K562 (cell line): ENCODE measurements around a stretch of chr2.

GRCh38 chr2:126586306-126586814 is 69.6 kb upstream of the GYPC start:
- RAMPAGE, long total RNA, result no peak
- RRBS, result no CpG with 5 or more reads among the region's 9 CpGs
PRO-cap:
- standard, result no peak
- CoPRO, capped RNA only, 2 experiments, result no peak in any of the 2 experiments
- CoPRO, capped and uncapped RNA, 2 experiments, result no peak in any of the 2 experiments
- CoPRO, uncapped RNA only, 2 experiments, result no peak in any of the 2 experiments
CAGE:
- cytosol, long polyA plus RNA, result no peak
- long polyA plus RNA, result no peak
- nucleolus, long total RNA, result no peak
- nucleus, long polyA plus RNA, result no peak

DNA sequence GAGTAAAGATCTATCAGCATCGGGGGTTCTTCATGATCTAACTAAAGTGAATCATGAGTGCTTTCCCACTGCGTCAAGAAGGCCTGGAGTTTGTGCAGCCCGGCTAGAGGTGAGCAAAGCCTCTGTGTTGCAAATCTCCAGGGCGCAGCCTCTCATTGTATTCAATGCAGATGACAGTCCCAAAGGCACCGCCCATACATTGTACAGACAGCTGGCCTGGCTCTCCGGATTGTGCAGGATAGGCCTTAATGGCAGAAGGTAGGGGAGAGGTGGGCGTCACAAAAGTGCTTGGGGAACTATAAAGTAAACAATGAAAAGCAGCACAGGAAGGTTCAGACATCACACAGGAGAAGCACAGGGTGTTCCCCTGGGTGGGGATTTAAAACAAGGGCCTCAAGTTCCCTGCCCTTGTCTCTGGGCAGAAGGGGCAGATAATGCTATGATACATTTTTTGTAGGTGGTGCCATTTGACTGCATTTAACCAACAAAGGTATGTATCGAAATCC is 860 bp upstream of the GYPC start:
- RAMPAGE, long total RNA, result no peak
- RRBS, result no CpG with 5 or more reads among the region's 8 CpGs
PRO-cap:
- standard, result bidirectional peak, plus-strand start at position 248 of the sequence, minus-strand start at position 126 of the sequence
- CoPRO, capped RNA only, 2 experiments, result no peak in any of the 2 experiments
- CoPRO, capped and uncapped RNA, 2 experiments, result no peak in any of the 2 experiments
- CoPRO, uncapped RNA only, 2 experiments, result no peak in any of the 2 experiments
CAGE:
- cytosol, long polyA plus RNA, result no peak
- long polyA plus RNA, result no peak
- nucleolus, long total RNA, result no peak
- nucleus, long polyA plus RNA, result no peak

DNA sequence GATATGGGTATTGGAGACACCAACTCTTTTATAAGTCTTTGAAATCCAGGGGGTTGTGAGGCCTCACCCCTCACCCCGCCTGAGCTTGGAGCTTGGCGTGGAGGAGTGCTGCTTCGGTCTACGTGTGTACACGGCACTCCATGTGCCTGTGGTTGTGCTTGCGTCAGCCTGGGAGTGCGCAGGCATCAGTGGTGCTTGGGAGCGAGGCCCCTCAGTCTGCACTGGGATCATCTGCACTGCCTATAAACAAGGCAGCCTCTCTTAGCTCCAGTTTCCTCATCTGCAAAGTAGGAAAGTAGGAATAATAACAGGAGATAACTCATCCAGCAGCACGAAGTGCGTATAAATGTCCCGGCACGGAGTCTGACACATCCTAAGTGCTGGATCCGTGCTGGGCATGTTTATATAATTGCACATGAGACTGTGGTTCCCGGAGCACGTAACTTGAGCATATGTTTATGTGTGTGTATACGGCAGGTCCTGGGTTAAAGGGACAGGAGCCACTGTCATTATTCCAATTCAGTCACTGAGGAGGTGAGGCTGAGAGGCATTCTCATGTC is 1.3 kb downstream of the GYPC start:
- RAMPAGE, long total RNA, result no peak
- RRBS, result 3% methylated on average over 3 of the region's 16 CpGs
PRO-cap:
- standard, result bidirectional peak, plus-strand start at position 214 of the sequence, minus-strand start outside the sequence
- CoPRO, capped RNA only, 2 experiments, result peak in 2 of 2 experiments; most common plus-strand start position 214 of the sequence (in 1); most common minus-strand start position 148 of the sequence (in 1)
- CoPRO, capped and uncapped RNA, 2 experiments, result peak in 2 of 2 experiments; most common plus-strand start position 188 of the sequence (in 1); most common minus-strand start position 148 of the sequence (in 1)
- CoPRO, uncapped RNA only, 2 experiments, result no peak in any of the 2 experiments
CAGE:
- cytosol, long polyA plus RNA, result no peak
- long polyA plus RNA, result no peak
- nucleolus, long total RNA, result no peak
- nucleus, long polyA plus RNA, result no peak

DNA sequence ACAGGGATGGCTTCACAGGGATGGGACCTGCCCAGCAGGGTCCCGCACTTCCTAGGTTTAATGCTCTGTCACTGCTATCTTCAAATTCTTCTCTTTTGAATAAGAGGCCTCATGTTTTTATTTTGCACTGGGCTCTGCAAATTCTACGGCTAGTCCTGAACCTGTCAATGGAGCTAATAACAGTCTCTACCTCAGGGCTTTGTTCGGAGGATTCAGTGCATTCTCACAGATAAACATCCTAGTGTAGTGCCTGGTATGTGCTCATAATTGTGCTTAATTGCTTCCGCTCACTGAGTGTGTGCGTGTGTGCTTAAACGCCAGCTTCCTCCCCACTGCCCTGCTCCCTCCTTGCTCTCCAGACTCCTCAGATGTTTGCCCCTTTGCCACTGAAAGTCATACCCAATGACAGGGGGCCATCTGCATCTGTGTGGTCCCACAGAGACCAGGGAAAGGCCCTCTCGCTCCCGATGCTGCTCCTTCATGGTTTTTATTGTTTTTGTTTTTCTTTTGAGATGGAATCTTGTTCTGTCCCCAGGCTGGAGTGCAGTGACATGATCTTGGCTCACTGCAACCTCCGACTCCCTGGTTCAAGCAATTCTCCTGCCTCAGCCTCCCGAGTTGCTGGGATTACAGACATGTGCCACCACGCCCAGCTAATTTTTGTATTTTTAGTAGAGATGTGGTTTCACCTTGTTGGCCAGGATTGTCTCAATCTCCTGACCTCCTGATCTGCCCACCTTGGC is 6.8 kb downstream of the GYPC start:
- RAMPAGE, long total RNA, result no peak
- RRBS, result no CpG with 5 or more reads among the region's 11 CpGs
PRO-cap:
- standard, result no peak
- CoPRO, capped RNA only, 2 experiments, result no peak in any of the 2 experiments
- CoPRO, capped and uncapped RNA, 2 experiments, result no peak in any of the 2 experiments
- CoPRO, uncapped RNA only, 2 experiments, result peak in 1 of 2 experiments; most common plus-strand start position 490 of the sequence (in 1)
CAGE:
- cytosol, long polyA plus RNA, result no peak
- long polyA plus RNA, result no peak
- nucleolus, long total RNA, result no peak
- nucleus, long polyA plus RNA, result no peak

- RAMPAGE, long total RNA, result no peak
- RRBS, result 6% methylated on average over 1 of the region's 9 CpGs
PRO-cap:
- standard, result no peak
- CoPRO, capped RNA only, 2 experiments, result no peak in any of the 2 experiments
- CoPRO, capped and uncapped RNA, 2 experiments, result no peak in any of the 2 experiments
- CoPRO, uncapped RNA only, 2 experiments, result no peak in any of the 2 experiments
CAGE:
- cytosol, long polyA plus RNA, result no peak
- long polyA plus RNA, result no peak
- nucleolus, long total RNA, result no peak
- nucleus, long polyA plus RNA, result no peak
Observed at GRCh38 chr2:127049976-127050297, 57.0 kb downstream of the BIN1 start.

DNA sequence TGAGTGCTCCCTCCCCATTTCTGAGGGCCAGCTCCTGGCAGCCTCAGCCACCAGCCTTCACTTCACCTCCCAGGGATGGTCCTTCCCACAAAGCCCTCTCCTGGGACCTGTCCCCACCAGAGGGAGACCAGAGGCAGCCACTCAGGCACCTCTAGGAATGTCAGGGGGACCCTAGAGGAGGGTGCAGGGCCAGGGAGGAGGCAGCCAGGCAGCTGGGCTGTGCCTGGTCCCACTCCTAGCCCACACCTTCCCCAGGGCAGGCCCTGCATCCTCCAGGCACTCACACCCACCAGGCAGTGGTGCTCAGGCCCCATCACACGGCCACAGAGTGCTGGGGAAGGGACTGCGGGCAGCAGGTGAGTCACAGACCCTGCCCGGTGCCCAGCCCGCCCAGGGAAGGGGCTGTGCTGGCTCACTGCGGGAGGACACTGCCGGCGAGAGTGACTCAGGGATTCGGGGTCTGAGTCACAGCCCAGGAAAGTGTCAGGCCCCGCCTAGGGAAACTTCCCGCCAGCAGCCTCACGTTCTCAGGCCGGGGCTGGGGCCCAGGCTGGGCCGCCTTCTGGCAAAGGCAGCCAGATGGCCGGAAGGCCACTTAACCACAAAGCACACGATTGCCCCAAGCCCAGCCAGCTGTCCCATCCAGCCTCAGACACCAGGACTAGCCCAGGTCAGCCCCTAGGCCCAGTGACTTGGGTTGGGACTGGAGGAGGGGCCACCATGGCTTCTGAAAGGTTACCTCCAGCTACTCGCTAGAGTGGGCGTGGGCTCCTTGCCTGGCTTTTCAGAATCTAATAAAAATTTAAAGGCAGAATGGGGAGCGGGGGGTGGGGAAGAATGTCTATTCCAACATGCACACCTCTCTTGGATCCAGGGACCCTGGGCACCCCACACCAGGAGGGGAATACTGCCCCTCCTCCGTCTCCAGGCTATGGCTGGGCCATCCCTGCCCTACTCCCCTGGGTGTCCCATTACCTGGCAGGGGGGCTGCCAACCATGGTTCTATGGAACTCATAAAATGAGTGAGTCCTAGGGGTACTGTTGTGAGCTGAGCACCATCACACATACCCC is 42.1 kb downstream of the BIN1 start:
- RAMPAGE, long total RNA, result start-site peak on the minus strand centred at position 404 of the sequence, 83 bp wide, 21 and 25 reads in 2 replicates
- RRBS, result 4% methylated on average over 7 of the region's 19 CpGs
PRO-cap:
- standard, result bidirectional peak, plus-strand start at position 522 of the sequence, minus-strand start at position 399 of the sequence
- CoPRO, capped RNA only, 2 experiments, result peak in 2 of 2 experiments; most common plus-strand start position 522 of the sequence (in 2); most common minus-strand start position 442 of the sequence (in 2)
- CoPRO, capped and uncapped RNA, 2 experiments, result no peak in any of the 2 experiments
- CoPRO, uncapped RNA only, 2 experiments, result no peak in any of the 2 experiments
CAGE:
- cytosol, long polyA plus RNA, result start-site peak on the minus strand centred at position 441 of the sequence, 44 bp wide, 20 and 11 reads in 2 replicates
- long polyA plus RNA, result start-site peak on the minus strand centred at position 432 of the sequence, 64 bp wide, 8 and 9 reads in 2 replicates
- nucleolus, long total RNA, result no peak
- nucleus, long polyA plus RNA, result no peak

GRCh38 chr2:127080288-127081443 is 26.3 kb downstream of the BIN1 start:
- RAMPAGE, long total RNA, result no peak
- RRBS, result no CpG with 5 or more reads among the region's 30 CpGs
PRO-cap:
- standard, result no peak
- CoPRO, capped RNA only, 2 experiments, result no peak in any of the 2 experiments
- CoPRO, capped and uncapped RNA, 2 experiments, result no peak in any of the 2 experiments
- CoPRO, uncapped RNA only, 2 experiments, result no peak in any of the 2 experiments
CAGE:
- cytosol, long polyA plus RNA, result no peak
- long polyA plus RNA, result no peak
- nucleolus, long total RNA, result no peak
- nucleus, long polyA plus RNA, result no peak

DNA sequence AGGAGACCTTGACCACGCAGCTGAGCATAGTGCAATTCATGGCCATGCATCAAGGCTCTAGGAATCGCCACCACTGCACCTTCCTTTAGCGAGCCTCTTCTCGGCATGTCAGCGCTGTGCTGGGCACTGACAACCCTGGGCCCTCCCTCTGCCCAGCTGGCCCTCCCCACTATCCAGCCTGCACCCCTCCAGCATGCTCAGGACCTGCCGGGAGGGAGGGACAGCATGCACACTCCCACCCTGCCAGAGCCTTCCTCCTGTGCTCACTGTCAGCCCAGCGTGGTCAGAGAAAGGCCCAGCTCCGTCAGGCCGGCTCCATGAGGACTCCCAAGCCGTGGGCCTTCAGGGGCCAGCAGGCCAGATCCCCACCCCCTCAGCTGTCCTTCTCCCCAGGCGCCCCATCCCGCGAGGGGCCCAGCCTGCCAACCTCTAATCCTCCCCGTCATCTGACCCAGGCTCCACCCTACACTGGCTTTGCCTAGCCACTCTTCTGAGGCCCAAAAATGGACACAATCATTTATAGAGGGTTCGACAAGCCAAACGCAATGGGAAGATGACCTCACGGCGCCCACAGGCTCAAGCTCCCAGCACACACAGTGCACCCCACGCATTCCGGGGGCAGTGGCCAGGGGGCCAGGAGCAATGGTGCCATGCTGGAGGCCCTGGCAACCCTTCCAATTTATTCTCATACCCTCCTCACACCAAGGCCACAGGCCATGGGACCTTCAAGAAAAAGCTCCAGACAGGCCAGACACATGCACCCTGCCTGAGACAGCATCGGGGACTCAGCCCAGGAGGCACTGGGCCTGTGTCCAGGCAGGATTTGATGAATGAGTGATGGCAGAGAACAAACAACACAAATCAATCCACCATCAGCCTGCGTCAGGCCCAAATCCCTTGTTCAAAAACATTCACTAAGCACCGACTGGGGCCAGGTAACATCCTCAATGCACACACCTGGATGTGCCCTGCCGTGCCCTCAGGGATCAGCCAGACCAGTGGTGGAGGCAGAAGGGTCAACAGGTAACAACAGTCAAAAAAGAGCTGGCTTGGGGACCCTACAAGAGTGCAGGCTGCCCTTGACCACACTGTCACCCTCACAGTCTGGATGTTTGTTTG is 3.3 kb downstream of the BIN1 start:
- RAMPAGE, long total RNA, result no peak
- RRBS, result 0% methylated on average over 1 of the region's 24 CpGs
PRO-cap:
- standard, result no peak
- CoPRO, capped RNA only, 2 experiments, result no peak in any of the 2 experiments
- CoPRO, capped and uncapped RNA, 2 experiments, result no peak in any of the 2 experiments
- CoPRO, uncapped RNA only, 2 experiments, result no peak in any of the 2 experiments
CAGE:
- cytosol, long polyA plus RNA, result no peak
- long polyA plus RNA, result no peak
- nucleolus, long total RNA, result no peak
- nucleus, long polyA plus RNA, result no peak

GRCh38 chr2:127305983-127306956 is 12.3 kb upstream of the ERCC3 start:
- RAMPAGE, long total RNA, result no peak
- RRBS, result no CpG with 5 or more reads among the region's 7 CpGs
PRO-cap:
- standard, result no peak
- CoPRO, capped RNA only, 2 experiments, result no peak in any of the 2 experiments
- CoPRO, capped and uncapped RNA, 2 experiments, result no peak in any of the 2 experiments
- CoPRO, uncapped RNA only, 2 experiments, result no peak in any of the 2 experiments
CAGE:
- cytosol, long polyA plus RNA, result no peak
- long polyA plus RNA, result no peak
- nucleolus, long total RNA, result no peak
- nucleus, long polyA plus RNA, result no peak

GRCh38 chr2:127351586-127352266 is 36.0 kb downstream of the MAP3K2 start:
- RAMPAGE, long total RNA, result no peak
- RRBS, result no CpG with 5 or more reads among the region's 8 CpGs
PRO-cap:
- standard, result no peak
- CoPRO, capped RNA only, 2 experiments, result no peak in any of the 2 experiments
- CoPRO, capped and uncapped RNA, 2 experiments, result no peak in any of the 2 experiments
- CoPRO, uncapped RNA only, 2 experiments, result no peak in any of the 2 experiments
CAGE:
- cytosol, long polyA plus RNA, result no peak
- long polyA plus RNA, result no peak
- nucleolus, long total RNA, result no peak
- nucleus, long polyA plus RNA, result no peak

DNA sequence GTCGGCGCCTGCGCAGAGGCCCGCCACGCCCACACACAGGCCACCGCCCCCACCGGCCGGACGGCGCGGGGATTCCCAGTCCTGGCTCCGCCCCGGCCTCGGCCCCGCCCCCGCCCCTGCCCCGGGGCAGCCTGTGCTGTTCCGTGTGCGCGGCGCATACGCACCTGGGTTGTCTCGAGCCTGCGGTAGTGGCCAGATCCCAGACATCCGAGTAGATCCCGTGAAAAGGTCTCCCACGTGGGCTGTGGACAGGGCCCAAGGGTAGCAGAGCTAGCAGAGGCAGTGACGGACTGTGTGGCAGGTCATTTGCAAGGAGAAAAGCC is 270 bp upstream of the MAP3K2 start:
- RAMPAGE, long total RNA, result start-site peak on the plus strand centred at position 137 of the sequence, 72 bp wide, 12 and 17 reads in 2 replicates
- RRBS, result 2% methylated on average over 7 of the region's 28 CpGs
PRO-cap:
- standard, result bidirectional peak, plus-strand start at position 172 of the sequence, minus-strand start outside the sequence
- CoPRO, capped RNA only, 2 experiments, result peak in 2 of 2 experiments; most common plus-strand start position 139 of the sequence (in 2)
- CoPRO, capped and uncapped RNA, 2 experiments, result peak in 2 of 2 experiments; most common plus-strand start position 139 of the sequence (in 1)
- CoPRO, uncapped RNA only, 2 experiments, result peak in 1 of 2 experiments; most common plus-strand start position 146 of the sequence (in 1)
CAGE:
- cytosol, long polyA plus RNA, result no peak
- long polyA plus RNA, result no peak
- nucleolus, long total RNA, result no peak
- nucleus, long polyA plus RNA, result no peak

DNA sequence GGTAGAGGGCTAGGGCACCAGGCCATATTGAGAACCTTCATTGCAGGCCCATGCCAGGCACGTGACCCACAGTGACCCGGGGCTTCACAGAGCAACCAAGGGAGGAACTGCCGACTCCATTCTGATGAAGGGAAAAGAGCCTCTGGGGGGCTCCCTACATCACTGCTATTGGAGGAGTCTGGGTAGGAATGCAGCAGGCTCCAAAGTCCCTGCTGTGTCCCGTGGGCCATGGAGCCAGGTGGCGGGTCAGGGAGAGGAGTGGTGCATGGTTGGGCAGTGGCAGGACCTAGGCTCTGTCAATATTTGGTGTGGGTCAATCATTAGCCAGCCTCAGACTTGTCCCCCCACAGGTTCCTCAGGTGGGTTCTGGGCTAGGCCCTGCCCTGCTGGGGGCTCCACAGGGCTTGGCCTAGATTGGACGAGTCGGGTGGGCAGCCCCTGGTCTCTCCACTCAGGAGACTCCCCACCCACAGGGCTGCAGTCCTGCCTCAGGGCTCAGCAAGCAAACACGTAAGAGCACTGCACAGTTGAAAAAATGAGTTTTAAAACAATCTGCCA is 20.1 kb downstream of the PROC start:
- RAMPAGE, long total RNA, result no peak
- RRBS, result 21% methylated on average over 2 of the region's 8 CpGs
PRO-cap:
- standard, result no peak
- CoPRO, capped RNA only, 2 experiments, result no peak in any of the 2 experiments
- CoPRO, capped and uncapped RNA, 2 experiments, result no peak in any of the 2 experiments
- CoPRO, uncapped RNA only, 2 experiments, result no peak in any of the 2 experiments
CAGE:
- cytosol, long polyA plus RNA, result no peak
- long polyA plus RNA, result no peak
- nucleolus, long total RNA, result no peak
- nucleus, long polyA plus RNA, result no peak

GRCh38 chr2:127508523-127509128 is 17.7 kb downstream of the IWS1 start:
- RAMPAGE, long total RNA, result no peak
- RRBS, result no CpG with 5 or more reads among the region's 5 CpGs
PRO-cap:
- standard, result no peak
- CoPRO, capped RNA only, 2 experiments, result no peak in any of the 2 experiments
- CoPRO, capped and uncapped RNA, 2 experiments, result no peak in any of the 2 experiments
- CoPRO, uncapped RNA only, 2 experiments, result no peak in any of the 2 experiments
CAGE:
- cytosol, long polyA plus RNA, result no peak
- long polyA plus RNA, result no peak
- nucleolus, long total RNA, result no peak
- nucleus, long polyA plus RNA, result no peak

DNA sequence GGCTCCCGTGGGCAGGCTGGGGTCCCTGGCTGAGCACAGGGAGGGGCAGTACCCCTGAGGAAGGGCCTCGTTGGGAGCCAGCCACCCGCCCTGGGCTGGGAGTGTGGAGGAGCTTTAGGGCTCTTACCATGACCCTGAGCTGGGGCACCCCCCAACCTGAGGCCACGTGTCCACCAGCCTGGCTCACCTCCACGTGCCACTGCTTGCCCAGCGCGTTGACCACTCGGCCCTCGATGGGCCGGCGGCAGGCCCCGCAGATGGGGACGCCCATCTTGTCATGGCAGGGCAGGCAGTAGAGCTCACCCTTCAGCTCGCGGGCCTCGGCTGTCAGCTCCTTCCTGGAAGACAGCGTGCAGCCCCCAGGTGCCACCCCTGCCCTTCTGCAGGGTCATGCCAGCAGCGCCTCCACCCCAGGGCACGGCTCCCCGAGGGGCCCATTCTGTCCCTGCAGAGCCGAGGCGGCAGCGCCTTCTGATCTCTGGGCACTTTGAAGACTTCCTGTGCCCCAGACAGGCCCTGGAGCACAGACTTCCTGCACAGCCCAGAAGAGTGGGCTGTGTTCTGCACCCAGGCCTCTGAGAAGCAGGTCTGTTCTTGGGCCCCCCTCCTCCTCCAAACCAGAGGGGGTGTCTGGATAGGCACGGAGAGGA is 4.0 kb upstream of the GPR17 start:
- RAMPAGE, long total RNA, result no peak
- RRBS, result no CpG with 5 or more reads among the region's 24 CpGs
PRO-cap:
- standard, result no peak
- CoPRO, capped RNA only, 2 experiments, result no peak in any of the 2 experiments
- CoPRO, capped and uncapped RNA, 2 experiments, result no peak in any of the 2 experiments
- CoPRO, uncapped RNA only, 2 experiments, result no peak in any of the 2 experiments
CAGE:
- cytosol, long polyA plus RNA, result no peak
- long polyA plus RNA, result no peak
- nucleolus, long total RNA, result no peak
- nucleus, long polyA plus RNA, result no peak

- RAMPAGE, long total RNA, result no peak
- RRBS, result 60% methylated on average over 1 of the region's 28 CpGs
PRO-cap:
- standard, result no peak
- CoPRO, capped RNA only, 2 experiments, result no peak in any of the 2 experiments
- CoPRO, capped and uncapped RNA, 2 experiments, result no peak in any of the 2 experiments
- CoPRO, uncapped RNA only, 2 experiments, result no peak in any of the 2 experiments
CAGE:
- cytosol, long polyA plus RNA, result no peak
- long polyA plus RNA, result no peak
- nucleolus, long total RNA, result no peak
- nucleus, long polyA plus RNA, result no peak
Observed at GRCh38 chr2:127650151-127651031, 4.4 kb downstream of the GPR17 start.

DNA sequence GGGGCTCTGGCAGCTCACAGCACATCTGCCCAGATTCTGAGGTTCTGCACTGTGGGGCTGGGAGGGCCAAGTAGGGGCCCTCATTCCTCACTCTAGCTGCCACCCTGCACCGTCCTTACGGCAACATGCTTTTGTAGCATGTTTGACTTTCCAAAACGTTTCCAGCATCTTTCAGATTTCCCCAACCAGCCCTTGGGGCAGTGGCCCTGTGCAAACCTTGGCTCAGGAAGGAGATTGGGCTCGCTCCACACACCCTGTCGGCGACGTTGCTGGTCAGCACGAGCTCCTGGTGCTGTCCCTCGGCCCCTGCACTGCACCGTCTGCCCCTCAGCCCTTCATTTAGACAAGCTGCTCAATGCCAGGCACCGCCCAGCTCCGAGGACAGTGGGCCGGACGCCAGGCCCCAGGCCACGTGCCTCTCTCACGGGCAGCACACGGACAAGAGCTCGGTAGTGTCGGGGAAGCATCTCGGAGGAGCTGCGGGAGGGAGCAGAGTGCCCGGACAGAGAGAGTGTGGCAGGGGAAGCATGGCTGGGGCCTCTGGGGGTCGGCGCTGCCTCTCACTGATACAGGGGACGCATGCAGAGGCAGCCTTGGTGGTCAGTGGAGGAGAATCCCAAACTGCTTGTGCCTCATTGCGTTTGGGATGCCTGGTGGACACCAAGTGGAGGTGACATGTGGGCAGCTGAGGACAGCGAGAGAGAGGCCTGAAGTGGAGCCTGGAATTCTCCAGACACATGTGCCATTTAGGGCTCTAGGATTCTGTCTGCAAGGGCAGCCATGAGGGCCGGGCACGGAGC is 7.0 kb downstream of the GPR17 start:
- RAMPAGE, long total RNA, result no peak
- RRBS, result 29% methylated on average over 3 of the region's 29 CpGs
PRO-cap:
- standard, result no peak
- CoPRO, capped RNA only, 2 experiments, result no peak in any of the 2 experiments
- CoPRO, capped and uncapped RNA, 2 experiments, result no peak in any of the 2 experiments
- CoPRO, uncapped RNA only, 2 experiments, result no peak in any of the 2 experiments
CAGE:
- cytosol, long polyA plus RNA, result no peak
- long polyA plus RNA, result no peak
- nucleolus, long total RNA, result no peak
- nucleus, long polyA plus RNA, result no peak

DNA sequence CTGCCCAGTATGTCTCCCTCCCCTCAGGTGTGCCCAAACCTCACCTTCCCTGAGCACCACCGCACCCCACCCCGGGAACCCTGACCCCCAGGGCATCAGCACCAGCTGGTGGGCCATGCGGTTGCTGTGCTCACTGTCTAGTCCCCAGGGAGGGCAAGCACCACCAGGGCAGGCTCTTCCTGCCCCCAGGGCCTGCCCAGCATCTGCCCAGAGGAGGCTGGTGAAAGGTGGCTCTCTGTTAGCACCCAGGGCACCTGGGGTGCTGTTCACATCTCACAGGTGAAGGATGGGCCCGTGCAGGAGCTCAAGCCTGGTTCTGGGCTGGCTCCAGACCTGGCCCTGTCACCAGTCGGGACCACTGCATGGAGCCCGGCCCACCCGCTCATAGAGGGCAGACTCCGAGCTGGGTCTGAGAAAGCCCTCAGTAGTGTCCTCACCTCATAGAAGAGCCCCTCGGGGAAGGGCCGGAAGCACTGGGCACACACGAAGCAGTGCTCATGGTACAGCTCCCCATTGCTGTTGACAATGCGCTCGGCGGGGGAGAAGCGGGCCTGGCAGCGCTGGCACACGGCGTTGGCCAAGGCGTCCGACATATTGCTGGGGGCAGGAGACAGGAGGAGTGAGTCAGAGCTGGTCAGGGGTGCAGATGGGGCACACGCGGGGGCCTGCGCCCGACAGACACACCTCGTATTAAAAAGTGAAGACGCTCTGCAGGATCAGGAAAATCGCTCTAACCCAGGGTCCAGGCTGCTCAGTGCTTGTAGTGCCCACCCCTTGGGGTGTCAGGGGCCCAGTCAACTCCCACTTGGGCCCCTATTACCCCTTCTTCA is 11.2 kb downstream of the GPR17 start:
- RAMPAGE, long total RNA, result no peak
- RRBS, result 0% methylated on average over 5 of the region's 27 CpGs
PRO-cap:
- standard, result no peak
- CoPRO, capped RNA only, 2 experiments, result no peak in any of the 2 experiments
- CoPRO, capped and uncapped RNA, 2 experiments, result no peak in any of the 2 experiments
- CoPRO, uncapped RNA only, 2 experiments, result no peak in any of the 2 experiments
CAGE:
- cytosol, long polyA plus RNA, result no peak
- long polyA plus RNA, result no peak
- nucleolus, long total RNA, result no peak
- nucleus, long polyA plus RNA, result no peak